Thyroid gland (tissue), 7 donors: Measurements from ENCODE around the genes AMELX and TLR7.

GRCh38 chrX:9882521-9882992 is 84.6 kb upstream of the CLDN34 start:
- PRO-cap, 2 experiments = no peak in any of the 2 experiments
- RAMPAGE, long total RNA, 5 experiments = no peak in any of the 5 experiments

GRCh38 chrX:9895243-9895607 is 71.9 kb upstream of the CLDN34 start:
- PRO-cap, 2 experiments = no peak in any of the 2 experiments
- RAMPAGE, long total RNA, 5 experiments = no peak in any of the 5 experiments

- PRO-cap, 2 experiments = no peak in any of the 2 experiments
- RAMPAGE, long total RNA, 5 experiments = no peak in any of the 5 experiments
Measured at GRCh38 chrX:9896307-9896745, 70.8 kb upstream of the CLDN34 start.

DNA sequence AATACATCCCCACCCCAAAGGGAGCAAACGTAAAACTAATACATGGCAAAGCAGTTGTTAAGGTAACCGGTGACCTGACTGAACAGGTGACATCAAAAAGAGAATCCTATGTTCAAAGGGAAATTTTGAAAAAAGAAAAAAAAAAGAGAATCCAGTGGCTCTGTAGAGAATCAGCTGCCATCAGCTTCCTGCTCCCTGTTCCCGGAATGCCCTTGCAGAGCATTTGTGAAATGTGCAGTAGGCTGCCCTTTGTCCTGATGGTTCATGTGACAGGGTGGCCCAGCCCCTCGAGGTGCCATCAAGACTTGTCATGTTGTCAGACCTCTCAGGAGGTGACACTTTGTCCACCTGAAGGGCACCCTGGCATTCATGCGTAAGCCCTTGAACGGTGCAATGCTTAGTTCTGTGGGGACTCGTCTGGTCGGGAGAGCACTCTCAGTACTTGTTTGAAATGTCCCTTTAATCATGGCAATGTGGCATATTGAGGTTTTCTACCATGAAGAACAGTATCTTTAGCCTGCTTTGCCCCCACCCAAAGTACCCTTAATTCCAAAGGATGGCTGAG is 71.4 kb downstream of the CLDN34 start:
- PRO-cap, 2 experiments = no peak in any of the 2 experiments
- RAMPAGE, long total RNA, 5 experiments = no peak in any of the 5 experiments

GRCh38 chrX:10050344-10051002 is 83.3 kb downstream of the CLDN34 start:
- PRO-cap, 2 experiments = no peak in any of the 2 experiments
- RAMPAGE, long total RNA, 5 experiments = no peak in any of the 5 experiments

DNA sequence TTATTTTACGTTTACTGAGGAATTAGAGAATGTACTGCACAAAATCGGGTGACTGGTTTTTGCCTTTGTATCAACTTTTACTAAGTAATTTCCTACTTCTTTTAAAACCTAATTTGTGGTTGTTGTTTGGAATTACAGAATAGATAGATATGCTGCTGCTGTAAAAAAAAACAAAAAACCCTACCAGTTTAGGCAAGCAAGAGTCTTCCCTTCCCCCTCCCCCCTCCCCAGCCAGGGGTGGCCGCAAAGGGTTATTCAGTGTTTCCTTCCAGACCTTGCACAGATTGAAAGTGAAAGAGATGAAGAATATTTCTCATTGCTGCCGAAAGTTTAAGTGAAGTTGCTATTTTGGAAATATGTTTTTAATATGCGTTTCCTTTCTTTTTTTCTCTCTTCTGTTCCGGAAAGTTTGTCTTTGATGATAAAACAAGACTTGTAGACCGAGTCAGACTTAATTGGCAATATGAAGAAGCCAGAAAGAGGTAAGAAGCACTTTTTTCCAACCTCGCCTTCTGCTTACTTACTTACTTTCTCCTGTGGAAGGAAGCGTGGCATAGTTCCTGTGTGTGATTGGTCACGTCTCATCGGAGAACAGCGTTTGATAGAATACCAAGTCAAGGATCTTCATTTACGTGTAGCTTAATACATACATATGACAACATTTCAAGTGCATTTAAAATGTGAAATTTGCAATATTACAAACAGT is 58.5 kb upstream of the CLCN4 start:
- PRO-cap, 2 experiments = no peak in any of the 2 experiments
- RAMPAGE, long total RNA, 5 experiments = no peak in any of the 5 experiments

- PRO-cap, 2 experiments = no peak in any of the 2 experiments
- RAMPAGE, long total RNA, 5 experiments = no peak in any of the 5 experiments
Measured at GRCh38 chrX:10098804-10099133, 58.0 kb upstream of the CLCN4 start.

DNA sequence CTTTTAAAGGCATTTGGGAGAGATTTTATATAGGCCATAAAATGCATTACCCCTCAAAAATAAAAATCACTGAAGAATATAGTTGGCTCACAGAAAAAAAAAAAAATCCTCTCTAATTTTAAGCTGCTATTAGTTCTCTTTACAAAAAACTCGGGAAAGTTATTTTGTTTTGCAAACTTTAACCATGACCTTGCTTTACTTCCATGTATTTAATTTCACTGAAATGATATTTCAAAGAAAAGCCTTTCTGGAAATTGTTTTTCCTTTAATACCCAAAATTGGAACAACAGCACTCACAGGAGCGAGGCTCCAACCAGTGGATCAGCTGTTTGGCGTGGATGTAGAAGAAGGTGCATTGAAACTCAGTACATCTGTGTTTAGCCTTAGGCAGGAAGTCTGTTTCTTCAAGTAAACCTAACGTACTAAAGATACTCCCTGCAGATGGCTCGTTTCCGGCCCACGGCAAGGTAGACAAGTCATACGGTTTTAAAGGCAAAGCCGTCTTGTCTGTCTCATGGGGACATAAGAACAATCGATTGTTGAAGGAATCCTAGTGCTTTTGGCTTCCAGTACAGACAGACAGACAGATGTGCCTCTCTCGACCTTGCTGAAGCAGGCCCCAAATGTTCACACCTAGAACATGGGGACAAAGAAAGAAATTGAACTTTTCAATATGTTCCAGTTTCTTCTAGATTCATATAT is 50.0 kb upstream of the CLCN4 start:
- PRO-cap, 2 experiments = no peak in any of the 2 experiments
- RAMPAGE, long total RNA, 5 experiments = no peak in any of the 5 experiments

GRCh38 chrX:10285591-10285883 is 128.8 kb downstream of the CLCN4 start:
- PRO-cap, 2 experiments = no peak in any of the 2 experiments
- RAMPAGE, long total RNA, 5 experiments = no peak in any of the 5 experiments

GRCh38 chrX:10833323-10834024 is 213.1 kb upstream of the MID1 start:
- PRO-cap, 2 experiments = peak in 2 of 2 experiments; most common plus-strand start chrX:10833772 (in 1); most common minus-strand start chrX:10833683 (in 2)
- RAMPAGE, long total RNA, 5 experiments = start-site peak on the minus strand in 3 of 5 experiments, at chrX:10833604-10833738 at its widest, 21 to 46 reads per replicate

- PRO-cap, 2 experiments = no peak in any of the 2 experiments
- RAMPAGE, long total RNA, 5 experiments = no peak in any of the 5 experiments
Measured at GRCh38 chrX:11292998-11293466, at the start of gene AMELX. Gene AMELX, plus strand, starts transcription at chrX:11293413.

DNA sequence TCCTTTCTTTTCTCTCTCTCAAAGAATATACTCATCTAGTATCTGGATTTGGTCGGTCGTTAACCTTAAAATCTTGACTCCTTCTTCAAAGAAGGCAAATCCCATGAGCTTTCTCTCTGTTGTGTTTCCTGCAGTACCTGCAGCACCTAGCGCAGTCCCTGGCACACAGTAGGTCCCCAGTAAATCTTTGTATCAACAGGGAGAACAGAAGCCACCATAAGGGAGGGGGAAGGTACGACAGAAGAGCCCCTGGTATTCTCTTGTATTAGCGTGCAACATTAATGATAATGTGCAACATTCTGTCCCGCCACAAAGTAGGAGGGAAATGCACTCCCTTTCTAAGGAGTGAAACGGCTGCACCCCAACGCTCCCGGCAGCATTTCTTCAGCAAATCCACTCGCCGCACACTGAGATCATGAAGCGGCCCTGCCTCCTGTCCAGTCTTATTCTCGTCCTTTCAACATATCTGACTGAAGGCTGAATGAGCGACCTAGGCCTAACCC is 133.6 kb downstream of the AMELX start:
- PRO-cap, 2 experiments = peak in 2 of 2 experiments; most common plus-strand start position 410 of the sequence (in 2); most common minus-strand start position 386 of the sequence (in 2)
- RAMPAGE, long total RNA, 5 experiments = no peak in any of the 5 experiments

DNA sequence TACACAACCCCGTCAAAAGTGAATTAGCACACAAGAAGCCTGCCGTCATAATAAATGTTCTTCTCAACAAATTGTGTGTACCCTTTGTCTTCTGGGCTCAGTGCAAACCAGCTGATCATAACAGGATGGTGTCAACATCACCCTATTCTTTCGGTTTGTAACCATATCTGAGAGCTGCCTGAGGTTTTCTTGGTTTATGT is 28.9 kb downstream of the MSL3 start:
- PRO-cap, 2 experiments = no peak in any of the 2 experiments
- RAMPAGE, long total RNA, 5 experiments = no peak in any of the 5 experiments

GRCh38 chrX:12866775-12867217 is at the start of gene TLR7:
Gene TLR7, plus strand, starts transcription at chrX:12867072.
- PRO-cap, 2 experiments = no peak in any of the 2 experiments
- RAMPAGE, long total RNA, 5 experiments = start-site peak on the plus strand in 1 of 5 experiments, at chrX:12866997-12867077 at its widest, 8 reads per replicate

DNA sequence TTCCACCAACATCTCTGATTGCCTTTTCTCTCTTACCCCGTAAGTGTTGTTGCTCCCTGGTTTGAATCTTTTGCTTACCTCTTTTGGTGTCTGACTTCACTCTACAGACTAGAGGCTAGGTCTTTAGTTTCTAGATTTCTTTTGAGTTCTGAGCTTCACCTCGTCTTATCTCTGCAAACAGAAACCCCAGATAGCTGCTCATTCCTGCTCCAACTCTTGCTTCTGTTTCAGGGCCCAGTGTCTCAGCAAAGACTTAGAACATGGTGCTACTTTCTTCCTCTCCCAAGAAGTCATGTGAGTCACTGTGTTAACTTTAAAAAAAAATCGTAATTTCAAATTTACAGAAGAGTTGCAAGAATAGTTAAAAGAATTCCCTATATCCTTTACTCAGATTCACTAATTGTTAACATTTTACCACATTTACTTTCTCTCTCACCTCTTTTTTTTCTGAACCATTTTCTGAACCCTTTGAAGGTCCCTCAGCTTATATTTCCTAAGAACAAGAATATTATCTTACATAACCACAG is 11.6 kb downstream of the TMSB4X start:
- PRO-cap, 2 experiments = no peak in any of the 2 experiments
- RAMPAGE, long total RNA, 5 experiments = no peak in any of the 5 experiments

- PRO-cap, 2 experiments = no peak in any of the 2 experiments
- RAMPAGE, long total RNA, 5 experiments = no peak in any of the 5 experiments
Measured at GRCh38 chrX:13085462-13085872, 41.0 kb upstream of the FAM9C start.

DNA sequence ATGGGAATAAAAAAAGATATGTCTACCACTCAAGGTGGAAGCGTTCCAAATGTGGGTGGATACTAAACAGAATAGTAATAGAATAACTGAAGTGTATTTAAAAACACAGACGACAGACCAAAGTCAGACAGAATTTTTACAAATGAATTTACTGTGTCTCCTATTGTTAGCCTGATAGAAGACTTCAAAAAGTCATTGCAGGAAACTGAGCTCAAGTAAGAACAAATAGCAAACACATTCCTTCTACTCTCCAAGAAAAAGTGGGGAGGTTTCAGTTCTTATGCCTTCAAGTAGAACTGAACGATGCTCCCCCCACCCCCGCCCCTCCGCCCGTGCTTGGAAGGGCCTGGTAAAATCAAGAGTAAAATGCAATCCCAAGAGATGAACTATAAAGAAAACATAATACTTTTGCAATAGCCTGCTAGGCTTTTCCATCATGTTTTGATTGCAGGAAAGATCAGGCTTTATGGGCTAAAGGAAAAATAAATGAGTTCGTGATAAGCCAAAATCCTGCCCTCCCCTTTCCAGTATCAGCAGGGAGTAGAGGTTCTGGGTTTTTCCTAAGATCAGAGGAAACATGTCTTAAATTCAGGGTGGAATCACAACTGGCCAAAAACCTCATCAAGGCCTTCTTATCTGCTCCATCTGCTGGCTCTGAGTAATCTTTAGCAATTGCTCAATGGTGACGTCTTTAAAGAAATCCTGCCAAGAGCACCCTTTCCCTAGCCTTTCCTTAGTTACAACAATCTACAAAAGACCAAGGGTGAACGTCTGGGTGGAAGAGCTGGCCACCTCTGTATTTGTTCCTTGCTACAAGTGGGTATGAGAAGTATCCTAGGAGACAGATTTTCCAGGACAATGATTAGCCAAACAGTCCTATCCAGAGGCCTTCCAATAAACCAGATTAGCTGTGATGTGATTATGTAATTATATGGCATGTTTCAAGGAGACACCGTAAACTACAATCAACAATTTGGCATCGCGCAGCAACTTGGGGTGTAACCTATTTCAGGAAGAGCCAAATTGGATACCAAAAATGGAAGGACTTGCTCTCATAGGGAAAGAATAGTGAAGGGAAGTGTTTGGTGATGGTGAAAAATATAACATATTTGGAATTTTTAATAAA is 66.2 kb upstream of the FAM9C start:
- PRO-cap, 2 experiments = peak in 1 of 2 experiments; most common plus-strand start position 760 of the sequence (in 1); most common minus-strand start position 438 of the sequence (in 1)
- RAMPAGE, long total RNA, 5 experiments = no peak in any of the 5 experiments

GRCh38 chrX:13119512-13120401 is 75.3 kb upstream of the FAM9C start:
- PRO-cap, 2 experiments = peak in 1 of 2 experiments; most common plus-strand start chrX:13120234 (in 1); most common minus-strand start chrX:13120207 (in 1)
- RAMPAGE, long total RNA, 5 experiments = no peak in any of the 5 experiments

- PRO-cap, 2 experiments = peak in 1 of 2 experiments; most common minus-strand start chrX:13203475 (in 1)
- RAMPAGE, long total RNA, 5 experiments = no peak in any of the 5 experiments
Measured at GRCh38 chrX:13203377-13203697, 116.5 kb downstream of the ATXN3L start.

DNA sequence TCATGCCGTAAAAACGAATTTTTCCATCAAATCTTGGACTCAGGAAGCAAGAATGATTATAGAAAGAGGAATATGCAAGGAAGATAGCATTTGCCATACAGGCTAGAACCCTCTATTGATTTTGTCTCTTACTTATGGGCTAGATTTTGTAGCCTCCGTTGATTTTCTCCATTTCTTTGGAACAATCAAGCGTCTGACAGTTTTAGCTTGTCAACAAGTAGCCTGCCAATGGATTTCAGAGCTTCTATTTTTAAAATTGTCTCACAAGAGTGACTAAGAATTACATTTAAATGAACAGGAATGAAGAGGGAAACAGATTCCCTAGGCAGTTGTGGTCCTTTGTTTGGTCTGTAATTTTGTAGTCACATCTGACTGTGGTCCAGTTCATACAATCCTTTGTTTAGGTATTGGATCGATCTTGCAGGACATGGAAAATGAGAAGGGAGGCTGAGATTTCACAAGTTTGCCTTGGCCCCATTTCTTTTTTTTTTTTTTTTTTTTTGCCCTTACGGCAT is 86.7 kb upstream of the EGFL6 start:
- PRO-cap, 2 experiments = peak in 1 of 2 experiments; most common plus-strand start position 289 of the sequence (in 1)
- RAMPAGE, long total RNA, 5 experiments = no peak in any of the 5 experiments